Metastatic Breast Carcinoma in the Ovary (tissue), 3 donors: ENCODE data around the gene NAV1.

DNA sequence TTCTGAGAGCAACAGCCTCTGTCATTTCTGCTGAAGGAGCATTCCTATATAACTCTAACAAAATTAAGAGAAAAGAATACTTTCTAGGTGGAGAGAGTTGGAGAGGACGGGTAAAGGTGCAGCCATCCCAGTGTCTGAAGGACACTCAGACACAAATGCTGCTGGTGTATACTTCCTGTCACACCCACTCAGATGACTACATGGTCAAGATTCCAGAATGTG lies 35.4 kb downstream of the ZNF281 start:
- PRO-cap, 3 experiments: peak in 1 of 3 experiments; most common minus-strand start position 147 of the sequence (in 1)

GRCh38 chr1:200405300-200405713 lies 4.5 kb downstream of the ZNF281 start:
- PRO-cap, 3 experiments: no peak in any of the 3 experiments

DNA sequence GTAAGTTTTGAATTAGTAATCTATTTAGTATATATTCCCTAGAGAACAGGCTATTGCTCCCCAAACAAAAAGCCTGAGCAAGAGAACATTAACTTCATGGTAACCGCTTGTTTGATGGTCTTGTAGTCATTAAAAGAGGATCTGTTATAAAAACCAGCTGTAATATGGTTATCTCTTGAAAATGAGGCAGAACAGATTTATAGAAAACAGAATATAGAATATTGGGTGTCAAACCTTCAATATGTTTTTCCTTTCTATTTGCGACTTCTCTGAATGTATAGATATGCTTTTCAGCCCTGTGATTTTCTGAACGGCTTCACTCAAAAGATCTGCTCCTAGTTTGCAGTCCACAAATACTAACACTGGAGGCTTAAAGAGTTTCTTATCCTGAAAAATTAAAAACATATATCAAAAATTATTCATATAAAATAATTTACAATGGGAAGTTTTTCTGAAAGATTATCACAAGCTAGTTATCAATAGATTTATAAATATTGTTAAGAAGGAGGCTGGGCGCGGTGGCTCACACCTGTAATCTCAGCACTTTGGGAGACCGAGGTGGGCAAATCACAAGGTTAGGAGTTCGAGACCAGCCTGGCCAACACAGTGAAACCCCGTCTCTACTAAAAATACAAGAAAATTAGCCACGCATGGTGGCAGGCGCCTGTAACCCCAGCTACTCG lies 20.7 kb downstream of the DDX59 start:
- PRO-cap, 3 experiments: no peak in any of the 3 experiments

DNA sequence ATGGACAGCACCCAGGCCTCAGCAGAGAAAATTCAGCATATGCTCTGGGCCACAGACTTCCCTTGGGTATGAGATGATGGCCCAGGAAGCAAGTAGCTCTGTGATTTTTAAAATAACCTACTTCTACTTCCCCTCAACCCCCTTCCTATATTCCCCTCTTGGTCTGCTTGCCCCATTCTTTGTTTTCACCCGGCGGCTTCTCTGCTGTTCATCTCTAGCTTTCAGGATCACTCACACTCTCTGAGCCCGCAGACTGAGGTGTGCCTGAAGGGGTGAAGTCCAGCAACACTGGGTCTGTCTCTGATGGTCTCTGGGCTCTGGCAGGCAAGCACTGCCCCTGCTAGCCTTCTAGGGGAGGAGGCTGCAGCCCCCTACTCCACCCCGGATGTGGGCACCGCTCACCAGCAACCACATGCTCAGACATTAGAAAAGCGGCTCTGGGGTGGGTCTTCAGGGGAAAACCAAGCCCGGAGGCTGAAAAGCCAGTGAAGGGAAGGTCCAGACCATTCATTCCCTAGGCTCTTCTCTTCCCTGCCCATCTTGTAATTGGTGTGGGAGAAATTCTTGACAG lies 2.8 kb upstream of the GPR25 start:
- PRO-cap, 3 experiments: no peak in any of the 3 experiments

GRCh38 chr1:200895479-200895776 lies 728 bp downstream of the INAVA start:
- PRO-cap, 3 experiments: no peak in any of the 3 experiments

GRCh38 chr1:200999352-201000187 lies 23.9 kb downstream of the KIF21B start:
- PRO-cap, 3 experiments: no peak in any of the 3 experiments

GRCh38 chr1:201000424-201000963 lies 23.0 kb downstream of the KIF21B start:
- PRO-cap, 3 experiments: no peak in any of the 3 experiments

DNA sequence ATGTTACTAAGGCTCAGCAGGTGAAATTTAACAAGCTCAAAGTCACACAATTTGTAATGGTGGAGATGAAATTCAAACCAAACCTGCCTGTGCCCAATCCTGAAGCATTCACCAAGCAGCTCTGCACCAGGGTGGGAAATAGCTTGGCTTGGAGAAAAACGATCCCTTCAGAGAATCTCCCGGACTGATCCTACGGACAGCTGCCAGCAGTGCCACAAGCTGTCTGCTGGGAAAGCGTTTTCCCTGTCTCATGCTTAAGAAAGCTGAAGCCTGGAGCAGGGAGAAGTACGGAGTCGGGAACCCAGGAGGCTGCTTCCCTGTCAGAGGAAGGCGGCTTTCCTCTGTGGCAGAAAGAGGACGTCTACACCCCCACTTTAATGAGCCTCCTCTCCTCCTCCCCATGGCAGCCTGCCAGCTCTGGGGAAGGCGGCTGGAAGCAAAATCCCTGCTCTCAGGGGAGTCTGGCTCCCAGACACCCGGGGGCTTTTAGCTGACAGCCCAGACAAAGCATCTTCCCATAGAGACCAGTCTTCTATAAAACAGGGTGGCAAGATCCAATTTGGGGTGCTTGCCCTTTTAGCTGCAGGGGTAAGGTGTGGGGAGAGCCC lies 7.3 kb downstream of the KIF21B start:
- PRO-cap, 3 experiments: no peak in any of the 3 experiments

- PRO-cap, 3 experiments: no peak in any of the 3 experiments
Observed at GRCh38 chr1:201022404-201023293, 865 bp downstream of the KIF21B start.

DNA sequence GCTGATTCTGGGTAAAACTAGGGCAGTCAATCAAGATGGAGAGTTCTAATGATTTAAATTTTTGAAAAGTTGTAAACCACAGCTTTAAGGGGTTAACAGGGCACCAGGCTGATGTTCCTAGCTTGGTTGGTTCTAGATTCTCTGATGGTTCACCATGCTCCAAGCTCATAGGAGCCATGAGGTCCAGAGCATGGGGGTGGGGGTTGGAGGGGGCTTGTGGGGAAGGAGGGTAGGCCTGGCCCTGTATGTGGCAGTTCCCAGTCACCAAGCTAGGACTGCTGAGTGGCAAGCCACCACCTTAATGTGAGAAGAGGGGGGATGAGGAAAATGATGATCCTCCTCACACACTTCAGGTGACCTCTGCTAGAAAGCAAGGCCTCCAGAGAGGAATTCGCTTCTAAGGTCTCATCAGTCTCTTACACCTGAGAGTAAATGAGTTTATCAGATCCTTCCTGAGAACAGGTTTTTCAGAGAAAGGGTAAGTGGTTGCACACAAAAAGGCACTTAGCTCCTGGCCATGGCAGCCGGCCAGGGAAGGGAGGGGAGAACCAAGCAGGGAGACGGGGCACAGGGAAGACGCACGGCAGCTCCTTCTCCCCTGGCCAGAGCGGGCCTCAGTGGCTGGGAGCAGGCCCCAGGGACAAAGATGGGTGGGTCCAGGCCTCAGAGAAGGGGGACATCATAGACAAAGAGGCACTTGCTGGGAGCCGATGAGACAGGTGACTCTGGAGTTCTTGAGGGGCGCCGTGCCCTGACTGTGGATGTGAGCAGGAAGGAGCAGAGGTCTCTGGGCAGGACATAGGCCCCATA lies 3.5 kb upstream of the TNNT2 start:
- PRO-cap, 3 experiments: peak in 2 of 3 experiments; most common plus-strand start position 551 of the sequence (in 1); most common minus-strand start position 267 of the sequence (in 1)

- PRO-cap, 3 experiments: no peak in any of the 3 experiments
Observed at GRCh38 chr1:201400394-201401571, 1.7 kb upstream of the LAD1 start.

DNA sequence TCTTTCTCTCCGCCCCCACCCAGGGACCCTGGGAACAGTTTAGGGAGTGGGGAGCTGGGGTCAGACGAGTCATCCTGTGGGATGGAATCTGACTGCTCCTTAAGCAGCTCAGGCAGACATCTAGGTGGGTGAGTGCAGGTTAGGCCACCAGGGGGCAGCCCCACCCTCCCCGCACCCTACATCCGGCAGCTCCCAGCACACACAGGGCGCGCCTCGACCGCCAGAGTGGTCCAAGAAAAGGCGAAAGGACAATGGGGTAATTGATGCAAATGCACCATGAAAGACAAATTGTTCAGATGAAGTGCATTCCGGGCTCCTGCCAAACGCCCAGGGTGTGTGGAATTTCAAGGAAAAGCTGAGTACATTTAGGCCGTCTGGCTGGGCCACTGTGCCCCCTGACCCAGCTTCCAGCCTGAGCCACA lies 20.8 kb downstream of the PHLDA3 start:
- PRO-cap, 3 experiments: no peak in any of the 3 experiments

GRCh38 chr1:201538849-201539564 lies at the start of gene NAV1:
Gene NAV1 (plus strand): TSS chr1:201539127.
- PRO-cap, 3 experiments: peak in 3 of 3 experiments; most common plus-strand start chr1:201539127 (in 3); most common minus-strand start chr1:201539286 (in 1)

- PRO-cap, 3 experiments: no peak in any of the 3 experiments
Observed at GRCh38 chr1:201541249-201541524, 2.3 kb downstream of the NAV1 start.

- PRO-cap, 3 experiments: no peak in any of the 3 experiments
Observed at GRCh38 chr1:201554957-201555198, 16.0 kb downstream of the NAV1 start.

DNA sequence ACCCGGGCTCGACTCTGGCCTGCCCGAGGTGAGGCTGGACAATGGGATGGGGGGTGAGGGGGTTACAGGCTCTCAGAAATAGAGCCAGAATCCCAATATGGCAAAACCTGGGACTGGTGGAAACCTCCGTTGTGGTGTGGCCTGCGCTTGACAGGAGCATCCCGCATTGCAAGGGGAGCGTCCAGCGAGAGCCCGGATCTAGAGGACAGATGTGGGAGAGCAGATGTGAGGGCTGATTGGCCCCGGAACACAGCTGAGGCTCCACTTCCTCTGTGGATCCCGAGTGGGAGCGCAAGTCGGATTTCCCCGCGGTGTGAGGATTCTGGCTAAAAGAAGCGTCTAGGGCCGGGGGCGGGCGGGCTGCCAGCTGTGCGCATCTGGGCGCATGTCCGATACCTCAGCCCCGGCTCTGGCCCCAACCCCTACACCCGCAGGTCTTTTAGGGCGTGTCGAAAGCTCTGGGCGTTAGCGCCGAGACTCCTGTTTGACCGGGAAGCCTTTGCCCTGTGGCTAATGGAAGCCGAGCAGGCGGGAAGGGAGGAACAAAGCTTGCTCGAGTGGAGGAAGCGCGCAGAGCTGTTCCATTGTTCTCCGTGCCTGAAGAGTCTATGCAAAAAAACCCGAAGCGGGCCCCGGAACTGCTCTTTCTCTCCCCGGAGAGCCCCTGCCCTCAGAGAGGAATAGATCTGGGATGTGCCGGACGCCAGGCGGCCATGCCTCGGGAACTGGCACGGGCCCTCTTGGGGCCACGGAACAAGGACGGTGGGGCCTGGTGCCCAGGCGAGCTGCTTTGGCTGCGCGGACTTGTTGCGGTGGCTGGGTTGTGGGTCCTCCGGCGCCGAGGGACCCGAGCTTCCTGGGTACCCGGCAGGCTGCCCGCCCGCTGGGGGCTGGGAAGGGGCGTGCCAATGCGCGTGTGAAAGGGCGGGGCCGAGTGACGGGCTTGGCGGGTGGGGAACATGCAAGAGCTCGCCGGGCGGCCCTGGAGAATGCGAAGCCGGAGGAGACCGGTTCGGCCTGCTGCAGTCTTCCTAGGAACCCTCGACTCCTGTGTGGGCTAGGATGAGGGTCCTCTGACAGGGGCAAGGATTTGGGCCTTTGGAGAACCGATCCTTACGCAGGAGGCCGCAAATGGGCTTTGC lies 111.1 kb downstream of the NAV1 start:
- PRO-cap, 3 experiments: peak in 3 of 3 experiments; most common plus-strand start position 987 of the sequence (in 2); most common minus-strand start position 858 of the sequence (in 2)

- PRO-cap, 3 experiments: peak in 1 of 3 experiments; most common minus-strand start chr1:201740298 (in 1)
Observed at GRCh38 chr1:201740164-201740487, 88.8 kb upstream of the IPO9 start.

- PRO-cap, 3 experiments: no peak in any of the 3 experiments
Observed at GRCh38 chr1:201786655-201787242, 42.2 kb upstream of the IPO9 start.

DNA sequence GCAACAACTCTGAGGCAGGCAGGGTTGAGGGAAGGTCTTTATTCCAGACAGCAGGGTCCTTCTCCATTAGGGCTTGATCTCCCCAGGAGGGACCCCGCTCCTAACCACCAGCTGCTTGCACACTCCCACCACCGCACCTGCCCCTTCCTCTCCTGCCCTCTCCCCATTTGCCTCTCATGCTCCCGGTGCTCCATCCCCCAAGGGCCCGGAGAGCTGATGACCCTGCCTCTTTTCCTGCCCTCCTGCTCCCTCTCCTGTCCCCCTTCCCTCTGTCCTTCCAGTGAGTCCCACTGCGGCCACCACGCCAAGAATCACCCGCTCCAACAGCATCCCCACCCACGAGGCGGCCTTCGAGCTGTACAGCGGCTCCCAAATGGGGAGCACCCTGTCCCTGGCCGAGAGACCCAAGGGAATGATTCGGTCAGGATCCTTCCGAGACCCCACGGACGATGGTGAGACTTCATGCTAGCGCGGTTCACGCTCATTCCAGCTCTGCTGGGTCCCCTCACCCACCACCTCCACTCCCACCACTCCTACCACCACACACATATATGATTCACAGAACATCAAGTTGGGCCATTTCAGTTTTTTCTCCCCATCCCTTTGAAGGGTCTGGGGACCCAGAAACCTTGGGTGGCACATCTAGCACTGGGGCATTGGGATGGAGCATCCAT lies 40.6 kb upstream of the IPO9 start:
- PRO-cap, 3 experiments: no peak in any of the 3 experiments

- PRO-cap, 3 experiments: no peak in any of the 3 experiments
Observed at GRCh38 chr1:201874436-201875286, 14.0 kb upstream of the SHISA4 start.